Daoy (cell line): Measurements from ENCODE around the genes OTX1 and WDPCP.

DNA sequence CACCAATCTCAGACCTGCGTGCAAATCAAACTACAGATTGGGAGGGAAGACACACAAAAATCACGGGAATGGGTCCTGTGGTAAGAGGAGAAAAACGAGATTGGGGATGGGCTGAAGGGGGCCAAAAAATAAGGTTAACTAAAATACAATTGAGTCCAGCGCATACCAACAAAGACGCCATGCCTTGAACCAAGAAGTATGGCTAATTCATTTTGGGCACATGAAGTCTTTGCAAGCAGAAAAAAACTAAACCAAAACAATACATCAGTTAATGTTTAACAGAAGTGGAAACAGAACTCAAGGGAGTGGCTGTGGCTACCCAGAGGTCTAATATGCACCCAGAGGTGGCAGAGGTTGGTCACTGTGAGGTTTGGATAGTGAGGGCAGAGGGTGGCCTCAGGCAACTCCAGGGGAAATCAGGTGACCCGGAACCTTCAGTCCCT, 99.6 kb downstream of the TMEM17 start:
- RAMPAGE, long total RNA, result no peak

- RAMPAGE, long total RNA, result no peak
Observed at GRCh38 chr2:62475135-62476146, 30.6 kb downstream of the TMEM17 start.

- RAMPAGE, long total RNA, result no peak
Observed at GRCh38 chr2:62662215-62662964, 43.1 kb upstream of the EHBP1 start.

DNA sequence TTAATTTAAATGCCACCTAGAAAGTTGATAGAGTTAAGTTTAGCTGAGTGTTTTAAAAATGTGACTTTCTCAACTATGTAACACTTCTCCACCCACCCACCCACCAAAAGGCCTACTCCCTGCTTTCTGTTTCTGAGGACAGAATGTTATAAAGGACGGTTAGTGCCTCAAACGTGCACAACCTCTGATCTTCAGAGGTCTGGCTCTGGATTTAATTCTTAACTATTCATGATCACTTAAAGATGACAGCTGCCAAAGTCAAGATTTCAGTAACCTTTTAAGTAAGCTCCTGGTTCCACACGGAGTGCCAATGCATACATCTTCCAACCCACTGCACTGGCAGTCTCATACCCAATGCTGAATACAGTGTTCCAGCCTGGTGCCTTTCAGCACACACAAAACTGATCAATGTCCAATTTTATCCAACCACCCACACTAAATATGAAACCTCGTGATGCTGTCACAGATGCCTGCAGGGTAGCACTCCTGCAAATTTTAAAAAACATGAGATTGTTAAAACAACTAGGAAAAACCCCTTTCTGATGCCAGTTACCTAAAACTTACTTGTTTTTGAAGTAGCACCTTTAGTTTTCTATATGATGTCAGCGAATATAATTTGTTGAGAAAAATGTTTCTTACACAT, 84.0 kb downstream of the EHBP1 start:
- RAMPAGE, long total RNA, result no peak

DNA sequence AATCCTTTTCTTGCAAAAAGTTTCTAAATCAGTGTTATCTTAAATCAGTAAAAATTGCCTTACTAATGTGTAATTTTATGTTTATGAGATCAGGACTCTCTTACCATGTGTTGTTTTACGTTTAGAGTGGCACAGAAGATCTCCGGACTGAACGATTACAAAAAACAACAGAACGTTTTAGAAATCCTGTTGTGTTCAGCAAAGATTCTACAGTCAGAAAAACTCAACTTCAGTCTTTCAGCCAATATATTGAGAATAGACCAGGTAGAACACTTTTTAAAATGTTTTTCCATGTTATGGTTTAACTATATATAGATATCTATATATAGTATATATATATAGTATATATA, 57.2 kb upstream of the OTX1 start:
- RAMPAGE, long total RNA, result no peak

- RAMPAGE, long total RNA, result no peak
Observed at GRCh38 chr2:63050661-63051387, at the start of gene OTX1. OTX1 (plus strand) TSS chr2:63050830.

GRCh38 chr2:63468427-63469076, 119.7 kb downstream of the WDPCP start:
- RAMPAGE, long total RNA, result no peak

DNA sequence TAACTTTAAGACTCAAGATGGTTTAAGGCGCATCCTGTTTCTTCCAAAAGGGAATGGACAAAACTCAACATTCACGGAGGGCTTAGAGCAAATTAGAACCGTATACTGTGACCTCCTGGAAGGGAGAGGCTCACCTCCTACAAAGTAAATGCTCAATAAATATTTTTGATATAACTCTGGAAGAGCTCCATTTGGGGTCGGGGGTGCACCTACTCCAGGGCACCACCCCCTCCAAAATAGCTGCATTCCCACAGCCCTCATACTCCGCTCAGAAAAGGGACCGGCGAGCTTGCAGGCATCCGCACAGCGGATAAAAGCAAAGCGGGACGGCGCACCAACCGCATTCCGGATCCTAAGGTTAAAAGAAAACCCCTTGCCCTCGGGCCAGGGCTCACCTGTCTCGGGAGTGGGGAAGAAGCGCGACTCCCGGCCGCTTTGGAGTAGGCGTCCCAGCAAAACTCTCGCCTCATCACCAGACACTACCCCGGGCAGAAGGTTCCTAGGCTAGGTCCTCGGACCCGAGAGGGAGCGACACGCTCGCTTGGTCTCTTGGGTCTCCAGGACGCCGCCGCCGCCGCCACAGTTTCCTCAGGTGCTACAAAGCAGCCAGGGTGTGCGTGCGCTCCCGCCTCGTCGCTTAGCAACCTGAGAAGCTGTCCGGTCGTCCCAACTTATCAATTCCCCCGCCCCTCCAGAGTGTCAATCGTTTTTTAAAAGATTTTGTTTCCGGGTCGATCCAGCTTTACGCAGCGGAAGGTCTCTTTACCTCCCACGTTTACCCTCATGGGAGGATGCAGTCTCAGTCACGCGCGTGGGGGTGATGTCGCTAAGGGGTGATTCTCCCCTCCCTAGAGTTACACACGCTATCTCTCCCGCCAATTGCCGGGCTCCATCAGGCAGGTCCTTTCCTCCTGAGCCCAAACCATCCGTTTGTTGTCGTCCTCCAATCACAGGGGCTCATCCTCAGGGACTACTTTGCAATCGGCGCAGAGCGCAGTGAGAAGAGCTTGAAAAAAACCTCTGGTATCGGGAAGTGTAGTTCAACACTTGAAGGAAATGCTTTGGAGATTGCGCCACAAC, at the start of gene WDPCP:
WDPCP (minus strand) TSS at position 676 of the 1,080 bp plus-strand sequence.
- RAMPAGE, long total RNA, result start-site peak on the minus strand centred at position 644 of the sequence, 109 bp wide, 19 and 12 reads in 2 replicates

GRCh38 chr2:63613736-63614126, 25.0 kb downstream of the MDH1 start:
- RAMPAGE, long total RNA, result no peak

- RAMPAGE, long total RNA, result no peak
Observed at GRCh38 chr2:63729257-63730003, 112.3 kb upstream of the UGP2 start.

GRCh38 chr2:63918469-63919449, 77.1 kb downstream of the UGP2 start:
- RAMPAGE, long total RNA, result no peak

GRCh38 chr2:64094774-64095427, 49.3 kb downstream of the PELI1 start:
- RAMPAGE, long total RNA, result no peak

DNA sequence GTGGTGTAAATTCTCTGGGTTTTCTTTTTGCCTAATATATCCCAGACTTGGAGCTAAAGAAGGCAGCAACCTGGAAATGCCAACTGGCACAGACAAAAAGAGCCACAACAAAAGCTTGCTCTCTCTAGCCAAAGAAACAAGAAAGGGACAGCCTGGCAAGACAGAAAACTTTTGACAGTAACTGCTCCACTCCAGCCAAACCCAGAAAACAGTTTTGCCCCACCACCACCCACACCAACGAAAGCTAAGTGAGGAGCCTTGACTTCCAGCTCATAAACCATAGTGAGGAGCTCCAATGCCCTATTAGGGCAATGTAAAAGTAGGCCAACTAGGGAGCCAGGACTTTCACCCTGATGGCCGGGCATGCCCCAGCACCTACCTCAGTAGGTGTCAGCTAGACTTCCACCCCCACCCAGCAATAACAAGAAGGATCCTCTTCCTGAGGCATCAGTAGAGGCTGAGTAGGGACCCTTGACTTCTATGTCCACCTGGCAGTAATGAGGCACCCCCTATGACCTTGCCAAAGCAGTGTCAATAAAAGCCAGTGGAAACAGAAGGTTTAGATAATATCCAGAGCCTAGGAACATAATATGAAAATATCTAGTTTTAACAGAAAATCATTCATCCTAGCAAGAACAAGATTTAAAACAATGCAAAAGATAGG, 35.4 kb downstream of the PELI1 start:
- RAMPAGE, long total RNA, result no peak

DNA sequence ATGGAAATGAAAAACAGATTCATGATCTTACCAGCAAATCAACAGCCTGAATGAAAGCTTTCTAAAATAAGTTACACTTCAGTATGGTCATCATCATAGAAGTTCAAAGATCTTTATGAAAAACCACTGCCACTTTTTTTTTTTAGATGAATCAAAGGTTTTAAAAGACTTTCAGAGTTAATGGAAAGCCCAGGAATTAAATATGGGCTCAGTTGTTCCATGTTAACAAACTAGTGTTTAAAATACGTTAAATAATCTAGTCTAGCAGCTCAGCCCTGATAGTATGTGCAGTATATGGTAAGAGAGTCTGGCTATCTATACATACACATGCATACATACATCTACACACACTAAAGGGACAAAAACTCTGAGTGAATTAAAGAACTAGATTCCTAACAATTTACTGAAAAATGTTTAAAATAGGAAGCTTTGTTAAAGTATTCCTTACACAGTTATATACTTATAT, 8.1 kb downstream of the PELI1 start:
- RAMPAGE, long total RNA, result no peak

DNA sequence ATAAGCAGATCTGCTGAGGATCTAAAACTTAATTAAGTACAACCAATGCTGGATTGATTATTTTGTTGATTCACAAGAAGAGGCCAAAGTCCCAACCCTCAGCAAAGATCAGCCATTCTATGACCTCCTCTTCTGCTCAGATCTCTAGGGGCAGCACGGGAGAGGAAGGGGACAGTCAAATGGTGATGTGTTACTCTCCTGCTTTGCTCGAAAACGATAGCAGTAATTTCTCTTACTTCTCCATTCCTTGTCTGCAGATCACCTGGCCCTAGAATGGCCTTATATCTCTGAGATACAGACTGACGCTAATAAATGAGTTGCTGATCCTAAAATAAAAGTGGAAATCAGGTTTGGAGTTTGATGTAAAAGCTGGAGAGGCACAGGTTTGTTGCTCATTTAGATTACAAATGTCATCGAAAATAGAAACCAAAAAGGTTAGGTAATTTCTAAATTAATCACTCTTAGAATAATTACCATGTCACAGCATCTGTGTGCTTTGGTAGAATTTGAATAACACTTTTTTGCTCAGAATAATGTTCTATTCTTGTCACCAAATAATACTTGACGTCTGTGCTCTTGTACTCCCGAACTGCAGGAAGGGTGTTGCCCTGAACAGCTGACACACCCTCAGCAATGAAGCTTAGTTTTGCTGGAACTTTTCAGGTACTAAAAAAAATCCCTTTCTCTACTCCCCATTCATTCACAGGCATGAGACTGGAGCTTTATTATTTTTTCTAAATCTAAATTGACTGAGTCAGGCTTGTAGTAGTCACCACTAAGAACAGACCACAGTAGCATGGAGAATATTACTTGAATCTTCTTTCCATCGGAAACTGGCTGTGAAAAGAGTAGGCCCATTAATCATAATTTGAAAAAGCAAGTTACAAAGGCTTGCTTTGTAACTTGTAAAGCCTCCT, 69.9 kb upstream of the PELI1 start:
- RAMPAGE, long total RNA, result no peak

GRCh38 chr2:64325852-64326448, 128.0 kb upstream of the LGALSL start:
- RAMPAGE, long total RNA, result no peak

GRCh38 chr2:64539251-64540105, 15.3 kb downstream of the AFTPH start:
- RAMPAGE, long total RNA, result no peak

- RAMPAGE, long total RNA, result no peak
Observed at GRCh38 chr2:64770775-64771232, 117.1 kb upstream of the SERTAD2 start.

- RAMPAGE, long total RNA, result no peak
Observed at GRCh38 chr2:64836426-64837198, 152.6 kb upstream of the SLC1A4 start.

- RAMPAGE, long total RNA, result no peak
Observed at GRCh38 chr2:64875966-64876812, 113.0 kb upstream of the SLC1A4 start.